Calu3 (cell line): Measurements from ENCODE around the gene CCDC73.

DNA sequence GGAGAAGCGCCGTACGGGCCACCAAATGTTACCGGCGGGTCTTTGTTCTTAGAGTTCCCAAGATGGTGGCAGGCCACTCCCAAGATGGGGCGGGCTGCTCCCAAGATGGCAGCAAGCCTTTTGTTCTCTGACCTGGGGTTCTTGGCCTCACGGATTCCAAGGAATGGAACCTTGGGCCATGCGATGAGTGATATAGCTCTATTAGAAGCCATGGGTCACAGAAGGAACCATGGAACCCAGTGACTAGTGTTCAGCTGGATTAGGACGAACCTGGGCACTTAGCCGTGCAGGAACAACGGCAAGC, 25.0 kb upstream of the MUC15 start:
- PRO-cap: no peak

DNA sequence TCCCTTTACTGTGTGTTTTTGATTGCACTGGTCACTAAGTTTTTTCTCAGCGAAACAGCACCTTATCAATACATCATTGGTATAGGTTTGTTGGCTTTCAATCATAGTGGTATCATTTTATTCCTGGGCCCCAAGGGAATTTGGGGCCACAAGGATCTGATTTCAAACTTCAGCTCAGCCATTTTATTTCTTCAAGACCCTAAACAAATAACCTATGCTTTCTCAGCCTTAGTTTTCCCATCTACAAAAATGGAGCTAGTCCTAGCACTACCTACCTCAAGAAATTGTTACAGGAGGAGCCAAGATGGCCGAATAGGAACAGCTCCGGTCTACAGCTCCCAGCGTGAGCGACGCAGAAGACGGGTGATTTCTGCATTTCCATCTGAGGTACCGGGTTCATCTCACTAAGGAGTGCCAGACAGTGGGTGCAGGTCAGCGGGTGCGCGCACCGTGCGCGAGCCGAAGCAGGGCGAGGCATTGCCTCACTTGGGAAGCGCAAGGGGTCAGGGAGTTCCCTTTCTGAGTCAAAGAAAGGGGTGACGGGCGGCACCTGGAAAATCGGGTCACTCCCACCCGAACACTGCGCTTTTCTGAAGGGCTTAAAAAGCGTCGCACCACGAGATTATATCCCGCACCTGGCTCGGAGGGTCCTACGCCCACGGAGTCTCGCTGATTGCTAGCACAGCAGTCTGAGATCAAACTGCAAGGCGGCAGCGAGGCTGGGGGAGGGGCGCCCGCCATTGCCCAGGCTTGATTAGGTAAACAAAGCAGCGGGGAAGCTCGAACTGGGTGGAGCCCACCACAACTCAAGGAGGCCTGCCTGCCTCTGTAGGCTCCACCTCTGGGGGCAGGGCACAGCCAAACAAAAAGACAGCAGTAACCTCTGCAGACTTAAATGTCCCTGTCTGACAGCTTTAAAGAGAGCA, 143.3 kb downstream of the CCDC34 start:
- PRO-cap: no peak

GRCh38 chr11:27388151-27388421, 25.1 kb upstream of the CCDC34 start:
- PRO-cap: no peak

DNA sequence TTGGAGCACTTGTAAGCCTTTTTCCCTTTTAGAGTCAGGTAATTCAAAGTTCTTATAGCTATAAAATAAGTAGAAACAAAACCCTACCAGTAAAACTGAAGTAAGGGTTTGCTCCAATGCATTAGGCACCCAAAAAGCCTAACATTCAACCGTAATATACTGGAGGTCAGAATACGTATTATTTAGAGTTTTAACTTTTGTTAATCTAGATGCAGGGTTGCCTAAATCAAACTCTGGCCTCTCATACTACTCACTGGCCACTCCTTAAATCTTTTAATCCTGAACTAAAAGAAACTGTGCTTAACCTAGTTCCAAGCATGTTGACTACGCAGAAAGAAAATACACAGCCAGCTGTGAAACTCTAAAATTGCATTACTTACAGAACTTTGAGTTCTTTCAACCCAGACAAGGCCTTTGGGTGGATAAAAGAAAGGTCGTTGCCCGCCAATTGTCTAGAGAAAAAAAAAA, 29.1 kb upstream of the CCDC34 start:
- PRO-cap: no peak

GRCh38 chr11:27405205-27406055, 42.4 kb upstream of the CCDC34 start:
- PRO-cap: no peak

DNA sequence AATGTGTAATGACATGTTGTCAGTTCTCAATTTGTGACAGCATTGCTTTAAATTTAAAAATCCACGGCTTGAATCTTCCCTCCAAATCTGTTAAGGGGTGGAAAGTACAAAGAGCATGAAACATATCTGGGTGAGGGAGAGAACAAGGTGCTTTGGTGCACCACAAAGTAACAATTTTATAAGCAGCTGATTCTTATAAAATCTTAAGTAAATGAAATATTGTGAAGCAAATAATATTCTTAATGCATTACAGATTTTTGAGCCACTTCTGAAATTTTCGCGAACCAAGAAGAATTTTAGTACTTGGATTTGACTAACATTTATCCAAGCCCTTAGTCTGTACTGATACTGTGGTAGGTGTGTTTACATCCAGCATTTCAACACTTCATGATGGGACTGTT, 660 bp upstream of the LIN7C start:
- PRO-cap: no peak

GRCh38 chr11:28227274-28227853, 119.2 kb downstream of the METTL15 start:
- PRO-cap: no peak

DNA sequence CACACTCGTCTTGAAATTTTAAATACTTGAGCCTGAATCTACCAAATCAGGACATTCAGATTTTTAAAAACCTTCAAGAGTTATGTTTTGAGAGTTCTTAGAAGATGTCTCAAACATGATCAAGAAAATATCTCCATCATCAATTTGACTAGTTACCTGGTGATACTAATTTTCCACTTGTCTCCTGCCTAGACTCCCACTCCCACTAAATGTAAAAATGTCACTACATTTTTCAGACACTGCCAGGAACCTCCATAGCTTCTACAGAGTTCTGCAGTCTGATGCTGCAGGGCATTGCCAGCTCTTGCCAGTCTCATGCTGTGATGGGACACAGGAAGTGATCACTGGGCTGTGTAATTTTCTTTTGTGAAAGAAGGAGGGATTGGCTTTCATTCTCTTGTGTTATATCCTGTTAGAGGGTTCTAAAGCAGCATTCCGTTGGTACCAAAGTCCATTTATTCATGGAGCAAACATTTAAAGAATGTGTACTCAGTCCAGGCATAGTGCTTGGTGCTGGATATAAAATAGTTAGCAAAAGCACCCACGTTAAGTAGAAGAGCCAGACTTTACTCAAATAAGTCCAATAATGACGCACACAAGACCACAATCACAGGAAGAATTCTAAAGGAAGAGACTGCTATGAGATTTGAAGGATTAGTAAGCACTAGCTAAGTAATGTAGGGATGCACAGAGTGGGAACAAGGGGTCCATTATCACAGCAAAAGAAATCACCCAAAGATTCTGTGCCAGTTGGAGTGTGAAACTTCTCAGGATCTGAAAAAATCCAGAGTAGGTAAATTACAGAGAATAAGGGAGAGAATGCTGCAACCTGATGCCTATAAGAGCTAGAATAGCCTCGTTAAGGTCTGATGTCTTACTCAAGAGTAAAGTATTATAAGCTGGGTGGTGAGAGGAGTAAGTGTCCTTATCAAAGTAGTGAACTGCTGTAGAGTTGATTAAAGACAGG, 728.1 kb downstream of the METTL15 start:
- PRO-cap: bidirectional peak, plus-strand start at position 657 of the sequence, minus-strand start at position 325 of the sequence

- PRO-cap: no peak
These were observed 812.1 kb downstream of the KCNA4 start for GRCh38 chr11:29204833-29205050.

GRCh38 chr11:30342453-30343339, 19.8 kb downstream of the ARL14EP start:
- PRO-cap: no peak

DNA sequence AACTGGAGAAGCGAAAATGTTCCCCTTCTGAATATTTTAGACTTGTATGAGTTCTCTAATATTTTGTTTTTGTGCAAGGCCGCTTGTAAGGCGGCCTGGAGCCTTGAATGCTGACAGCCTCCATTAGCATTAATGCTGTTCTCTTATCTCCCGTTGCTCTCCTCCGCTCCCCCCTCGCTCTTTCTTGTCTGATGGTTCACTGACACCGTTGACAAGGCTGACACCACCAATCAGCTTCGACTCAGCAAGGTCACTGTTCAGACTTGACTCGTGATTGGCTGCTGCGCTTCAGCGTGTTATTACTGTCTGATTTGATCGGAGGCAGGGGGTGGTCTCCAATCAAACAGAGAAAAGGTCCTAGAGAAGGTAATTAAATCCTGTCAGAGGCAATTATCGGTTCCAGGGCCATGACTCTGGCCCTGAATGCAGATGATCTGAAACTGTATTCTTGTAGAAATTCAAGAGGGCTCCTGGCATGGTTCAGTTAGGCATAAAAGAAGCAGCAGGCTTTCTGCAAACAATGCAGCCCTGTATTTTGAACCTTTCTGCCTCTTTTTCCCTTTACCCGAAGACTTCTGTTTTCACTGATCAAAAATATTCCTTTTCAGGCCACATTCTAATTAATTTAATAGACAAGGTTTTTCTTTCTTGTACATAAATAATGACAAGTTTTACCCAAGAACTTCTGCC, 49.3 kb upstream of the MPPED2 start:
- PRO-cap: no peak

DNA sequence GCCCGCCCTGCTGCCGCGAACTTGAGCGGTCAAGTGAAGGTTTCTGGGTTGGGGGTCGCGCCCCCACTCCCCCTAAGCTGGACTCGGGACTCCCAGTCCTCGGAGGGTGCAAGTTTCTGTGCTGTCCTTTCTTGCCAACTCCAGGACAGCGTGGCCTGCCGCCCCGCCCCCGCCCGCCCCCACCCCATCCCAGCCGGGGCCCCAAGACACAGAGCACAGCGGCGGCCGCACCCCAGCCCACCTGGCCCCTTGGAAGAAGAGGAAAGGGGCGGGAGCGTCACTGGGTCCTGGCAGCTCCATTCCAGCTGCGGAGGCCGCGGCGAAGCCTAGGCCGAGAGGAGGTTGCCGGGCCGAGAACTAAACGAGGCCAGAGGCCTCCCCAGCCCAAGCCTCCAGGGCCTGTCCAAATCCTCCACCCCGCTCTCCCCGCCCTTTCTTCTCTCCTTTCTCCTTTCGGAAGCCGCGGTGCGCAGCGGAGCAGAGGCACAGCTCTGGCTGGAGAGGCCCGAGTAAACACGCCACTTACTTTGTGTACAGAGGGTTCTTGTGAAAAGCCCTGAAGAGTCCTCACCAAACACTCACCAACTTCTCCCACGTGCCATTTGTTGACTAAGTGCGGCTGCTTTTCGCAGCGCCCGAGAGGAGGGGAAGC, 571 bp upstream of the PAX6 start:
- PRO-cap: no peak

DNA sequence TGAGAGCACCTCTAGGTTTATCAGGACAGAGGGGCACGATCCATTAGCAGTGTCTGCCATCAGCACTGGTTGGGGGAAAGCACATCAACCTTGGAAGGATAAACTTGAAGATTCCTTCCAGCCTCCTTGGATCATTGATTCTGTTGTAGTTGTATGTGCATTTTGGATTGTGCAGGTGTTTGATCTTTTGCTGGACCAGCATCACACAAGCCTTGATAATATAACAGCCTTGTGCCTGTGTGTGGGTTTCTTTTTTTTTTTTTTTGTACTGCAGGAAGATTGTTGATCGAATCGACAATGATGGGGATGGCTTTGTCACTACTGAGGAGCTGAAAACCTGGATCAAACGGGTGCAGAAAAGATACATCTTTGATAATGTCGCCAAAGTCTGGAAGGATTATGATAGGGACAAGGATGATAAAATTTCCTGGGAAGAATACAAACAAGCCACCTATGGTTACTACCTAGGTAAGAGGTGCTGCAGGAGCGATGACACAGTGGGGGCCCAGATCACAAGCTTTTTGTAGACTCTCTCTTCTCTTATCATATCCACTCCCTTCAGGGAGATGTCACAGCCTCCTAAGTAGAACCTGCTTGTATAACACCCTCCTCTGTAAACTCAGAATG, 6.1 kb downstream of the RCN1 start:
- PRO-cap: no peak

- PRO-cap: no peak
These were observed 7.3 kb downstream of the RCN1 start for GRCh38 chr11:32098133-32098576.

- PRO-cap: no peak
These were observed 144.6 kb downstream of the WT1 start for GRCh38 chr11:32290557-32291363.

DNA sequence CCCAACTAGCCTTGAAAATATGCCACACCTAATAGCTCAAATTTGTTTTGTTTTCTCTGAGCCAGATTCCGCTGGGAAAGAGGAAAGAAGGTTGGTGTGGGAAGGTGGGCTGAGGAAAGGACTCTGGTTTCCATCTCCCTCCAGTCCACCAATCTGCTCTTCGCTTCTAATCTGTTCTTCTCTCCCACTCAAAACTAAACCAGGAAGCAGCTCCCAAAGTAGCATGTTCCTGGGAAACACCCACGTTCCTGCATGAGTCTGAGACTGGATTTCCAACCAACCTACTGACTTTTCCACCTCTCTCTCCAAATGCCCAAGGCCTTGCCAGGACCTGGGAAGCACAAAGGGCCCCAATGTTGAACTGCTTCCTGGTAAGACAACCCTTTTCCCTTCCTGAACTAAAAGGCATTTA, 110.2 kb downstream of the WT1 start:
- PRO-cap: no peak

- PRO-cap: no peak
These were observed 1.6 kb downstream of the WT1 start for GRCh38 chr11:32433498-32434293.

GRCh38 chr11:32566527-32567001, 17.1 kb upstream of the EIF3M start:
- PRO-cap: no peak

GRCh38 chr11:32794270-32794779, at the start of gene CCDC73:
CCDC73 (minus strand) TSS chr11:32794662.
- PRO-cap: no peak

GRCh38 chr11:33257961-33258862, 1.0 kb downstream of the HIPK3 start:
- PRO-cap: bidirectional peak, plus-strand start at chr11:33258334, minus-strand start at chr11:33258404; bidirectional peak, plus-strand start at chr11:33258614, minus-strand start at chr11:33258616